Left common carotid artery plus branches (tissue), 1 donor: ENCODE data around the gene SOX21.

DNA sequence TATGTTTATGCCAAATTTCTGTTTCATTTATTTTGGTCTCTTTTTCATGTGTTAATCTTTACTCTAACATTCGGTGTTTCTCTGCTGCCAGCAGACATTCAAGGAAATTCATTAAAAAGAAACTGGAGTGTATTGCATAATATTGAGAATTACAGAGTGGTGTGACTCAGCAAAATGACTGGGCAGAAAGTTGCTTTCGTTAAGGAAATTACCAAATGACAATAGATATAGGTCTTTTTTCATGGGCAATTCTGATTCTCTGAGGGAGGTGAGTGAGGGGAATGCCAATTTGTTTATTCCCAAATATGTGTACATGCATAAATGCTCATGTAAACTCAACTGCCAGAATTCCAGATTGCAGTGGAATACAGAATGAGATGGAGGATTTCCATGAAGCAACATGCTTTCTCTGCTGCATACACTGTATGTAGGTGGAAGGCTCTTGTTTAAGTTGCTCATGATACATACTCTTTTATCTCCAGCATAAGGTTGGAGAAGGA, 1730.1 kb downstream of the SLITRK5 start:
- PRO-cap, result no peak

DNA sequence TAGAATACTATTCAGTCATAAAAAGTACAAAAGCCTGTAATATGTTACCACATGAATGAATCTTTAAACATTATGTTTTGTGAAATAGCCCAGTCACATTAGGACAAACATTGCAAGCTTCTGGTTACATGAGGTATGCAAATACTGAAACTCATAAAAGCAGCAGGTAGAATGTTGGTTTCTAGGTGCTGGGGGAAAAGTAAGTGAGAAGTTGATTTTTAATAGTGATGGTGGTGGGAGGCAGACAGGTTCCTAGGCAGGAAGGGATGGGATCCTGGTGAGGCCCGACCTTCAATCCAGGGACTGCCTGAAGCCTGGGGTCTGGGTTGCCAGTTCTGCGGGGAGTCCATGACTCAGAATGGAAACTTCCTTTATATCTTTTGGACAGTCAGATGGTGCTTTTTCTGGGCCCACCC, 1366.4 kb upstream of the GPC5 start:
- PRO-cap, result no peak

GRCh38 chr13:91349237-91349542, 49.2 kb upstream of the GPC5 start:
- PRO-cap, result no peak

DNA sequence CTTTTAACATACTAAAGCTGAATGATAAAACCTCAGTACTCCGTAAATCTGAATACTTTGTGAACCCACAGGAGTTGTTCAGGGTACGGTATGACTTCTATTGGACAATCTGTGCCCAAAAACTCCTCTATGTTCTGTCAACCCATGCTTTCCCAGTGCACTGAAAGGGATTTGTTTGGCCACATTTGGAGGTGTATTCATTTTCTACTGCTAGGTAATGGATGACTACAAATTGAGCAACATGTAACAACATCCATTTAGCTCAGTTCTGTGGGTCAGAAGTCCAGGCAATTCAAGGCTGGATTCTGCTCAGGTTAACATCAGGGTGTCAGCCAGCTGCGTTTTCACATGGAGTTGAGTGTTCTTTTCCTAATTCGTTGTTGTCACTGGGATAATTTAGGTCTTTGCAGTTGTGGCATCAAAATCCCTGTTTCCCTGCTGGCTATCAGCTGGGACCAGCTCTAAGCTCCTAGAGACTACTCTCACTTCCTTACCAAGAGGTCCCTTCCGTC, 25.6 kb upstream of the GPC5 start:
- PRO-cap, result no peak

- PRO-cap, result no peak
Observed at GRCh38 chr13:91385361-91385664, 13.1 kb upstream of the GPC5 start.

- PRO-cap, result no peak
Observed at GRCh38 chr13:93227177-93227761, 662 bp downstream of the GPC6 start.

DNA sequence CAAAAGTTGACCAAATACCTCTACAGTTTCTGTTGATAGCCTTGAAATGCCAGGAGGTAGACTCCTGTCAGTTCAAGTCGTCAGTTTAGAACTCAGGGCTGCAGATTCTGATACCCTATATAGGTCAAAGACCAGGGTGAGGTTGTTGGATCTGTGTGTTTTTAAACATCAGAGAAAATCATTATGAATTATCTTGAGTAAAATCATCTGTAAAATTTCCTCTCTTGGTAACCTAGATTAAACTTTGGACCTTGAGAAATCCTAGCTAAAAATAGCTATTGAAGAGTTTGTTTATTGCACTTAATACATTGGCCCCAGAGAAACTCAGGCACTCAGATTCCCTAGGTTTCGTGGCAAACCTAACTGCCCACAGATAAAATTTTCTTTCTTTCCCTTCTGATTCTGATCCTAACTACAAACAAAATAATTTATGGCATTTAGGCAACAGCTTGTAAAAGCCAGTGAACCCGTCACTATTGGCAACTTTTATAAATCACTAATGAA, 102.3 kb downstream of the GPC6 start:
- PRO-cap, result no peak

DNA sequence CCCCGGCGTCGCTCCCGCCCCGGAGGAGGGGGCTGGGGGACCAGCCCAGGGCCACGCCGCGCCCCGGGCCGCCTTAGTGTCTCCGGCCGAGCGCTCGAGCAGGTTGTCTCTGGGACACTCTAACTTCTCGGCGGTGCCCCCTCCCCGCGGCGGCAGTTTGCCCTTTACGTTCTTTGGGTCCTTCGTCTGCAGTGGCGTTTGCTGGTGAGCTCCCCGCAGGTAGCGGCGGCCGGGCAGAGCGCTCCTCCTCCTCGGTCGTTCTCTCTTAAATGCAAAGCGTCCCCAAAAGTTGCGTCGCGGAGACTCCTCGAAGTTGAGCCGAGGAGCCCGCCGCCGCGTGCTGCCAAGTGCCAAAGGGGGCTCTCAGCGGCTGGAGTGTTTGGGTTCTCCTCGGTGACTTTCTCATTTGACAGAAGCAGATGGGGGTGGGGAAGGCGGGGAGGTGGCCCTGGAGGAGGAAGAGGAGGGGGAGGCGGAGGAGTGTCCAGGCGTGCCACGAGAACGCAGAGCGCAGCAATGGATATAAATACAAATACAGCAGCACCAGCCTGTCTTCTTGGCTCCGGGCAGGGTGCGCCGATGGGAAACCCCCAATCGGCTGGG, at the start of gene SOX21:
Gene SOX21, minus strand, starts transcription at position 381 of the 603 bp plus-strand sequence.
- PRO-cap, result no peak

DNA sequence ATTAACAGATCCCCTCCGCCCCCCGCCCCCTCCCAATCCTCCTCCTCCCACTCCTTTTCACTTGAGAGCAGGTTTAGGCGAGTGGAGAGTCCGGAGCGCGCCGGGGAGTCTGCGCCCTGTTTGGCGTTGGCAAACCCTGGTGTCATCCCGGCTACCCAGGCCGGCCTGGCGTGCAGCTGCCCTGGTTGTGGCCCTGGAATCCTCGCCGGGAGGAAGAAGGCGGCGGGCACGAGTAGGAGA, 1.1 kb upstream of the SOX21 start:
- PRO-cap, result no peak

GRCh38 chr13:95298205-95298548, 3.1 kb downstream of the ABCC4 start:
- PRO-cap, result no peak

DNA sequence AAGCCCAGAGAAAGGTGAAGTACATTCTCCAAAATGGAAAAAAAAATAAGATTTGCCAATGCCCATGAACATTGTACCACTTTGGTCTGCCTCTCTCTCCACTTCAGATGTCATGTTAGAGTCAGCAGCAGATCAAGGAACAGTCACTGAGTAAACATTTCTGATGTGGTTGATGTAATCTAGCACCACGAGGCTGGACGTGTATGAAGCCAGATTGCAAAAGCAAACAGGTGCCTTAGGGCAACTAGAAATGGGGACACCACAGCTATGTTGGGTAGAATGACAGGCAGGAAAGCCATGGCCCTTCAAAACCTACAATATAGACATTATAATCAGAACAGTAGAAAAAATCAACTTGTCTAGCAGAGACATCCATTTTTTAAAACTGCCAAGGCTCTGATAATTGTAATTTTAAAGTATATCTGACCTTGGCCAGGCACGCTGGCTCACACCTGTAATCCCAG, 13.2 kb upstream of the ABCC4 start:
- PRO-cap, result no peak

DNA sequence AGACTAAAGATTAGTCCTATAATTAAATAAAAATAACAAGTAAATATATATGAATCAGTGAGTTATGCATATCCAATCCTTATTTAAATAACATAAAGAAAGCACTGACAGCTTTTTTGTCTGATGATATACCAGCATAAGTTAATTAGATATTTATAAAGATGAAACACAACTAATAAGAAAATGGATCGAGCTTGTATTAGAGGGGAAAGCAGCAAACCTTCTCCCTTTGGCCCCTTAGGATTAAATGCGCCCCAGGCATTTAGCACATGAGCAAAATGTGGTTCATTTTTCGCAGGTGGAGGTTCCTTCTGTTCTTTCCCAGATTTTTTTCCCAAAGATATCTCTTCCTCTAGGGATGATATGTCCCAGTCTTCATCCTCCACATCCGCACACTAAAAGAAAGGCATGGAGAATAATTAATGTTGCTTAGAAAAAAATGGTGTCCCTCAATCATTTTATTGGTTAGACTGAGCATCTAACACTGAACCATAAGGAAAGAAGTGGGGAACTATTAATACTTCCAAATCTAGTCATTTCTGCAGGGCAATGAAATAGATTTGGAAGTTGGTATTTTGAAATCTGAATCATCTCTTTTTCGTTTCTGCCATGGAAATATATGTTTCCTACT, 32.1 kb downstream of the CLDN10 start:
- PRO-cap, result no peak

DNA sequence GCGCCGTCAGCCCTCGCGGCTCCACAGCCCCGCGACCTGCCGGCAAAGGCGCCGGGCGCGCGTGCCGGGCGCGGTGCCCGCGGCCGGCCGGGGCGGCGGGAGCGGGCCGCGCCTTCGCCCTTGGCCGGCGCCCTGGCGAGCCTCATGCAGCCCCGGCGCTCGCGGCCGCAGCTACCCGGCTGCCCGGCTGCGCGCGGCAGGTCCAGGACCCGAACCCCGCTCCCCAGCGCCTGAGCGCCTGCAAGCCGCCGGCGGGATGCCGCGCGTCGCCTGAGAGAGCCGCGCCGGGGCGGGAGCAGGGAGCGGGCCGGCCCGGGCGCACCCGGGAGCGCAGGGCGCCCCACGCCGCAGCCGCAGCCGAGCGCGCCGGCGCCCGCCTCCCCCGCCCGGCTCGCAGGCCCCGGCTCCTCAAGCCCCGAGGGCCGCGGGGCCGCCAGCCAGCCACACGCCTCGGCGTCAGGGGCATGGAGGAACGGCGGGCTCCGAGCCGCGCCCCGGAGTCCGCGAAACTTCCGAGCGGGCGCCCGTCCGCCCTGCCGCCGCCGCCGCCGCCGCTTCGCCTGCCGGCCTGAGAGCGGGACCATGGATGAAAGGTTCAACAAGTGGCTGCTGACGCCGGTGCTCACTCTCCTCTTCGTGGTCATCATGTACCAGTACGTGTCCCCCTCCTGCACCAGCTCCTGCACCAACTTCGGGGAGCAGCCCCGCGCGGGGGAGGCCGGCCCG, 537 bp downstream of the HS6ST3 start:
- PRO-cap, result no peak

DNA sequence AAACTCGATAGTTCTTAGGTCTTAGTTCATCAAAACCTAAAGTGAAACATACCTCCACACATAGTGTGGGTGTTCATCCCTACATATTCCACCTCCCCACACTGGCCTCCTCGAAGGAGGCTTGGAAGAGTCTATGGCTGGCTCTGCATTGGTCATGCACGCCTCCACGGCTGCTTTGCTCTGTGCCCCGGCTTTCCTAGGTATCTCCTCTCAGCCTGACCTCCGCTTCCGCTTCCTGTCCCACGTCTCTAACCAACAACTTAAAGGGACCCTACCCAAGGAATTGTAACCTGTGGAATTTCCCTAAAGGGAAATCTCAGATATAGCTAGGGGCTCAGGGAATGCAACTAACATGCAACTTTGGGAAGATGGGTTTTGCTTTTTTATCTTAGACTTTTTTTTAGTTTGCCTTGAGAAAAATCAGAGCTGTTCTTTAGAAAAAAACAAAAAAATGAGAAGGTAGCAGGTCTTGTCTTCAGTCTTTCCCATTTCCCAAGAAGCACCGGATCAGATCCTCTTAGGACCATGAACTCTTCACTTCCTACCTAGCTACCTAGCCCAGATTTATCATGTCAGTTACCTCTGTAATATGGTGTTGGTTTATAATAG, 79.6 kb upstream of the MBNL2 start:
- PRO-cap, result no peak

DNA sequence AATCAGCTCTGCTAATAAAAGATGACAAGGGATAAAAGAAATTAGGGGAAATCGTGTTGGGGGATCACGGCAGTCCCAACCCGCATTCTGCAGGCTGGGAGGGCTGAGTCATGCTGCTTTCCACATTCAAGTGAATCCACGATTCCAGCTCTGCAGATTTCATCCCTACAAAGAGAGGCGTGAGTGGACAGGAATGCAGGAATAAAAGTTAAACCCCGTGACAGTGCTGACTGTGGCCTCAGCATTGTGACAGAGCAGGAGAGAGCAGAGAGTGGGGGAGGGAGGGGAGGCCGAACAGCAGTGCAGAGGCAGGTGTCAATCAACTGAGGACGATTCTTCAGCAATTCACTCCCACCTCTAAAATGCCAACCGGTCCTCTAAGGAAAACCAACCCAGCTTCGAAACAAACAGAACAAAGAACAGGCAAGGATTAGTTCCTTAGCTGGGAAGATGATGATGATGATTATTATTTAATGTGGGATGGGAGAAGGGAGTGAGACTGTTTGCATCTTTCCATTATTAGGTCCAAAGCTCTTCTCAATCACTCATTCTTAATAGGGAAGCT, 66.4 kb upstream of the RAP2A start:
- PRO-cap, result no peak

DNA sequence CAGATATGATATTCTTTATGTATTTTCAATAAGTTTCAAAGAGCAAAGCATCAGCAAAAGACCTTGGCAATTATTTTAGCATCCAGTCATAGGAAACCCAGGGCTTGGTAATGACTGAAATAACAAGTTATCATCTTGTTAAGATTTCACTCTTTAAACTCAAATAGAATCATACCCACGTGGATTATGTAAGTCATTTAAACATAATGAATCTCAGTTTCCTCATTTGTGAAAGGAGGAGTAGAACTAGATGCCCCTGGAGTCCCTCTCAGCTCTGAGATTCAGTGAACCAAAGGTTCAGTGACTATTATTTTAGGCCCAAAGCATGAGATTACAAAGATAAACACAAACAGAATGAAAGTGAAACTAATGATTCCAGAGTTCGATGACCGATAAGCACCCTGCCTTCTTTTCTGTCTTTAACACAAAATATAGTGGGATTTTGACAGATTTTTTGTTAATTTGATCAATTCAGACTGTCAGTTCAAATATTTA, 64.8 kb upstream of the RAP2A start:
- PRO-cap, result no peak

DNA sequence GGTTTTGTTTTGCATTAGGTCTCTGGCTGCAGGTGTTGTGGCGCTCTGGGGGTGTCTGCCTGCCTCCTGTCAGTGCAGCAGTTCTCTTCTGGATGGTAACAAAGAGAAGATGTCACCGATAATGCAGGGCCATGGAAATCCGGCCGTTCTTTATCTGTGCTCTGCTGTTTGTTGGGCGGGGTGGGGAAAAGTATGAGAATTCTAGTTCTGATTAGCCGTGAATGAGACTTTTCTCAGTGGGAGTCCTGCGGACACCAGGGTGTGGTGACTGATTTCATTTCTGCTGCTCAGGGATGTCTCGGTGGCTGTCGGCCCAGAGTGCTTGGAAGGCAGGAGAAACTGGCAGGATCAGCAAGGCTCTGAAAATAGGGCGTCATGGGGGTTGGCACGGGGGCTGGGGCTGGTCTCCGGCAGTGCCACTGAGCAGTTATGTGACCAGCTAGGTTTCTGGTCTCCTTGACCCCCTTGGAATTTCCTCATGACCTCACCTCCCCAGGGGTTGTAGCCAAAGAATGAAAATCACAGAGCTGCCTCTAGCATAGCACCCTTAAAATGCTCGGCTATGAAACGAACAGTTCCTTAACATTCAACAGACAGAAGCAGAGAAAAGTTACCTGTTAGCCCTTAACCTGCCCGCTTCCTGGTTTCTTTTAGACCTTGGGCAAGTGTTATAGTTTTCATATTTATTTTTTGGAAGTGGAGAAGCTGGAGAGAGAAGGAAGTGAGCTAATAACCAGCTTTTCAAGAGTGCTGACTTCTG, 4.9 kb downstream of the RNF113B start:
- PRO-cap, result no peak

DNA sequence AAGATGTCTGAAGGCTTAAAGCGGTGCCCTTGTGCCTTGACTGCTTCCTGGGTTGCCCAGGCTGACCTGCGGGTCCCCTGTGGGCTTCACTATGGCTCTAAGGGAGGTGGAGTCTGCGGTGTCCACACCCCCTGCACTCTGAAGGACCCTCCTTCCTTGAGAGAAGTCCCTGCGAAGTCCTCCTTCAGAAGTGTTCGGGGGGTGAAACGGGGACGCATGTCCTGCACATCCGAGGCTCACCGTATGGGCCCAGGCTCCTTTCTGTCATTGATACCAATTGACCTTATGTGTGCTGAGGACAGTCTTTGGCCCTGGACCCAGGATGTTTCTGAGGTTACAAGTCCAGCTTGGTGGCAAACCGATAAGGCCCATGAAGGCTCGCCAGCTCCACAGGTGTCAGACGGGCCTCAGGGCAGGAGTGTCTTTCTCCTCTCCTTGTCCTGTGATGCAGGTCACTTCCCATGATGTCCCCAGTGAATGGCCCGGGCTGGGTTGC, 11.6 kb upstream of the RNF113B start:
- PRO-cap, result no peak

- PRO-cap, result no peak
Observed at GRCh38 chr13:98427588-98428843, 148.9 kb downstream of the STK24 start.

DNA sequence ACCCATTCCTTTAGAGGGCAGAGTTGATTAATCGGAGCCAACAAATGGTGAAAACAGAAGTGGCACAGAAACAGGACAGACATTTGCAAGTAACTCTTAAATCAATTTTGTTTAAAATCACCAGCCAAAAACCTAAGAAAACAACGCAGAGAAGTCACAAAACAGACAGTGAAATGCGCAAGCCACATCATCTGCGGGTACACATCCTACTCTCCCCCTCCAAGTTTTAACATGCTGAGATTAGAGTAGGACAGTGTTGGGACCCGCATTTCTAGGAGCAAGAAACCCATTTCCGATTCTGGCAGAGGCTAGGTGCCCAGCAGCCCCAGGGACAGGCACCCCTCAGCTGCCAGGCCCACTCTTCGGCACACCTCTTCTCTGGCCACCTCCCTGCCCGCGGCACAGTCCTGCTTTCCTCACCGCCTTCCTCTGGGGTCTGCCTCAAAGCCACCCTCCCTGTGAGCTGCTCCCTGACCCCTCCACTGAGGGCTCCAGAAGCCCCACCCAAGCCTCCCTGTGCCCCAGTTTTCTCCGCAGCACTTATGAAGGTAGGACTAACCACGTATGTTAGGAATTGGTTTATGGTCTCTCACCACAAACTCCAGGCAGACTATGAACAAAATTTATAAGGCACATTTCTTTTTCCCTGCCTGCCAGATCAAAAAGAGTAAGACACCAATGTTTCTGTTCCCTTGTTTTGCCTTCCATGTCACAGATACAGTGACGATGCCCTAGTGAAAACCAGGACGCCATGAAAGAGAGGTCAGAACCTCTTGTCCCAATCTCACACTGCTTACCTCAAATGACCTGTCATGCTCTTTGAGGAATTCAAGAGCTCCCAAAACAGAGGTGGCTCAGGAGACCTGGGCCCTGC, 79.9 kb downstream of the STK24 start:
- PRO-cap, result no peak